Mesenteric fat pad (tissue), 1 donor: ENCODE measurements around a stretch of chr12.

DNA sequence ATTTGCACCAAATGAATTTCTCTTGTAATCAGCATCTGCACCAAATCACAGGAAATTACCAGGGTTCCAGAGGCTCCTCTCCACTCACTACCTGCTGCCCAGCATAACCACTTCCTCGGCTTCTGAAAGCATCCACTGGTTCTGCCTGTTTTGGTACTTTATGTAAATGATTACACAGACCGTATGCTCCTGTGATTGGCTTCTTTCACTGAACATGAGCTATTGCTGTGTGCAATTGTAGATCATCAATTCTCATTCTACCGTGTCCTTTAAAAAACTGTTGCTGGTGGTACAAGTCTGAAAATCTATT is 522.1 kb downstream of the TMEM132D start:
- PRO-cap = no peak

DNA sequence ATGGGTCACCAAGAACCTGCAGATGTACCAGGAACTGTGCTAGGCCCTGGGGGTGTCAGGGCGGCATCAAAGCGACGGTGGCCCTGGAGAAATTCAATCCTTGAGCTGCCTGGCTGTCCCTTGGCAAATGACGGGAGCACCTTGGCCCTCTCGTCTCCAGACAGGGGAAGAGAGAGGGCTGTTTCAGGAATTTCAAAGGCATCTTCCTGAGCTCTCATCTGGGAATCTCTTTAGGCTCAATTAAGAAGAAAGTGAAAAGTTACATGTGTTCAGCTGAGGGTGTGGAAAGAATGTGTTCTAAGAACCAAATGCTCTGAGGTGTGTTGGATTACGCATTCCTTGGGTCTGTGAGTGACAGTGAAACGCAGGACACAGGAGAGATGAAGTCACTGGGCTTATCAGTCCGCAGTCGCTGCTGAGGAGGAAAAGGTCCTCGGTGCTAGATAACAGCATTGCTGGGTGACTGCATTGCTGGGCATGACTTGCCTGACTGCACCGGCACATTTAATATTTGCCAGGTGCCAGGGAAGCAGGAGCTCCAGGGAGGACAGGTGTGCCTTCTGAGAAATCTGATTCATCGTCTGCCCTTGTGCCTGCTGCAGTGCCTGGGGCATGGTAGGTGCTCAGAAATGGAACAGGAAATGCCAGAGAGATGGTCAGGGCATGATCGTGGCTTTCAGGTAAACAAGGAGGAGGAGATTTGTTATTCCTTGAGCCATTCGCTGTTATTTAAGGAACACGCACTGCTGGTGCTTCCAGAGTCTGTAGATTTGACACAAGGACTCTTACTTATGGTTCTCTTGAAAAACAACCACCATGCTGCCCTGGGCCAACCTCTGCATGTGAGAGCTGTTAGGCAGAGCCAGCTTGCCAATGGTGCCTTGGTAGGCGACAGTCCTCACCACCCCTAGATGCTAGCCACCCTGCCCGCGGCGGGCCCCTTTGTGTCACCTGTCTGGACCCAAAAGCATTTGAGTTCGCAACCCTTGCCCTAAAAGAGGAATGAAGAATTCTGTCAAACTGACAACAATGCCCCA is 64.4 kb upstream of the FZD10 start:
- PRO-cap = no peak

- PRO-cap = no peak
Measured at GRCh38 chr12:130139957-130140549, 22.2 kb upstream of the FZD10 start.

- PRO-cap = no peak
Measured at GRCh38 chr12:130281149-130281557, 56.5 kb upstream of the PIWIL1 start.

GRCh38 chr12:130801119-130801357 is 38.0 kb downstream of the STX2 start:
- PRO-cap = no peak

DNA sequence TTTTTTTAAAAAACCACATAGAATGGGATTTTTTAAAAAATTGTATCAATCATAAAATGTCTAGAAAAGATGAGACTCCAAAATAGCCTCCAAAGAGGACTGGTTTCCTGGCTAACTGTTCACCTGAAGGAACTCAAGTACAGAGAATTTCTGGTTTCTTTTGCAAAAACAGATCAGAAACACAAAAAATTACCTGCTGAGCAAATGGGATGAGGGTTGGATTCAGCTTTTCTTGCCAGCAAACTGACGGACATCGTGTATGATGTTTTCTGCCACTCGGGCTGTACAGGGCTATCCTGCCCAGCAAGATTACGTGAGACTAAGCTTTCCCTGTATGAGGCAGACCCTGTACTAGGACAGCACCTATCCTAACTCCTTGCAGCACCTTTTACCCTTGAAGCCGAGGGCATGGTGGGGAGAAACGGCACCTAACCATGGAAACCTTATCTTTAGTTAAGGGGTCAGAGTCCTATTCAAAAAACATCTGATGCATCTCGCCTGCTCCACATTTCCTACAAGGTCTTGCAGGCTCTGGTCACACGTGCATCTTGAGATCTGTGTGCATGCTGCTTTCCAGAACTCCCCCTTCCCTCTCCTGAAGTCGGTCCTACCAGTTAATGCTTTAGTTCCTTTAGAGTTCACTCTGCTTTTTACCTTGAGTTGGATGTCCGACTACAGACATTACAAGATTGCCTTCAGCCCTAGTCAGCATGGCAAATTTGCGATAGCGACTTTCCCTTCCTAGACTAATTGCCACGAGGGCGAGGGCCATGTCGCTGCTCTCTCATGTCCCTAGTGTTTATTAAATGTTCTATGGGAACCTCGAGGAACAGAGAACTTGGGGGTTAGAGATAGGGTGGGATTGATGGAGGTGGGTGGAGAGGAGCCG is 6.4 kb downstream of the RAN start:
- PRO-cap = no peak

DNA sequence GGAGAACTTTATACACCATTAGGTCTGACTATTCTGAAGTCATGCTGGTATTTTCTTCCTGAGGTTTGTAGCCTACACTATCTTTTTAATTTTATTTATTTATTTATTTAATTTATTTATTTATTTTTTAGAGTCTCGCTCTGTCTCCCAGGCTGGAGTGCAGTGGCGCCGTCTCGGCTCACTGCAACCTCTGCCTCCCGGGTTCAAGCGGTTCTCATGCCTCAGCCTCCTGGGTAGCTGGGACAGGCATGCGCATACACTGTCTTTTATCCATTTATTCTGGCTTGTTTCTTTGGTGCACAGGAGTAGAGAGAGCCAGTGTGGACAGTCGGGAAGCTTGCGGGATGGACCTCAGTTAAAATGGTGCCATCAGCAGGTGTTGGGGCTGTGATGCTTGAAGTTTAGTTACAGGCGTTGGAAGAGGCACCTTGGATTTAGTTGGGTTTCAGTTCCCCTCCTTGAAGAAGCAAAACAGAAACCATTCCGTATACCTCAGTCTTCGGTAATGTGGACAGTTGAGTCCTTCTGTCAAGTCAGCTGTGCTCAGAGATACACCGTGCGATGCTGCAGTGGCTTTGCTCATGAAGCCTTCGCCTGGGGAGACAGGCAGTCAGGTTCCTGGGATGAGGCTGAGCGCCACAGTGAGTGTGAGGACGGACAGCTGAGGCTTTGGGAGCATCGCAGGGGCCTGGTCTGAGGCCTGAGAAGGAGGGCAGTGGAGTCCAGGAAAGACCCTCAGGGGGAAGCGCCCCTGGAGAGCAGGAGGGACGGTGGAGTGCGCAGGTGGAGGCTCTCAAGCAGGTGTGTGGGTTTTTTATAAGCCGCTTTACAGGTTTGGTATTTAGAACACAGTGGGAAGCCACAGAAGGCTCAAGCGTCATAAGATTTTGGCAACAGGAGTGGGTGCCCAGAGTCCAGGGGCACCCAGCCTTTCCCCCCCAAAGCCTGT is 7.3 kb downstream of the RAN start:
- PRO-cap = no peak

GRCh38 chr12:130922710-130923106 is 31.0 kb upstream of the ADGRD1 start:
- PRO-cap = no peak

- PRO-cap = no peak
Measured at GRCh38 chr12:131795679-131796629, 32.2 kb upstream of the MMP17 start.

GRCh38 chr12:131803926-131804278 is 24.3 kb upstream of the MMP17 start:
- PRO-cap = no peak

DNA sequence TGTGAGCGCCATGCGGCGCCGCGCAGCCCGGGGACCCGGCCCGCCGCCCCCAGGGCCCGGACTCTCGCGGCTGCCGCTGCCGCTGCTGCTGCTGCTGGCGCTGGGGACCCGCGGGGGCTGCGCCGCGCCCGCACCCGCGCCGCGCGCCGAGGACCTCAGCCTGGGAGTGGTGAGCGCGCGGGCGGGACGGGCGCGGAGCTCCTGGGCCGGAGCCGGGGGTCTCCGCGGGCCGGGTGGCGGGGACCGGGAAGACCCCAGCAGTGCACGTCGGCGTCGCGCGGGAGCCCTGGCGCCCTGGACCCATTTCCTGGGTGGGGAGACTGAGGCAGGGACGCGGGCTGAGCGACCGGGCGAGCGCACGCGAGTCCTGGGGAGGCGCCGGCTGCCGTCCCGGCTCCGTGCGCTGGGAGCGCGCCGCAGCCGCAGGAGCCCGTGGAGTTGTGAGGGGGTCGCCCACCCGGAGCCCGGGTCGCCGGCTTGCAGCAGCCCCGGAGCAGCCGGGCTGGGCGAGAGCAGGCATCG is 353 bp downstream of the MMP17 start:
- PRO-cap = no peak

DNA sequence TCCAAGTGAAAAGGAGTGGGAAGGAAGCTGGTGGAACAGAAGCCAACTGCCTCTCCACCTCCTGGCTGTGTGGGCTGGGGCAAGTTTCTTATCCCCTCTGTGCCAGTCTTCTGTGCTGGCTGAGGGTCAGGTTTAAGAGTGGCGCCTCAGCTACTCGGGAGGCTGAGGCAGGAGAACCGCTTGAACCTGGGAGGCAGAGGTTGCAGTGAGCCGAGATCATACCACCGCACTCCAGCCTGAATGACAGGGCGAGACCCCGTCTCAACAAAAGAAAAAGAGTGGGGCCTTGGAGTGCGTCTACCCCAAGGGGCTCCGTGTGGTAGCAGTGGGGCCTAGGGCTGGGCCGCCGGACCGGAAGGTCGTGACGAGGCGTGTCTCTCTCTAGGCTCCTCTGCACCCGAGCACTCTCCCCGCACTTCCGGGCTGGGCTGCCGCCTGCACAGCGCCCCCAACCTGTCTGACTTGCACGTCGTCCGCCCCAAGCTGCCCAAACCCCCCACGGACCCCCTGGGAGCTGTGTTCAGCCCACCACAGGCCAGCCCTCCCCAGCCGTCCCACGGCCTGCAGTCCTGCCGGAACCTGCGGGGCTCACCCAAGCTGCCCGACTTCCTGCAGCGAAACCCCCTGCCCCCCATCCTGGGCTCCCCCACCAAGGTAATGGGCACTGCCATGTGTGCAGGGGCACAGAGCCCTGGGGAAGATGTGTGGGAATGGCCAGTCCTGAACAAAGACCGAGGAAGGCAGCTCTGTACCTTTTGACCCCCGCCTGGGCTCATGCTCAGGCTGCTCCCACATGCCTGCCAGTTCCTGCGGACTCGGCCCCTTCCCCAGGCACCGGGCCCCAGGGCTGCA is 13.3 kb upstream of the PUS1 start:
- PRO-cap = no peak

GRCh38 chr12:131987424-131988092 is 37.8 kb downstream of the EP400 start:
- PRO-cap = no peak

DNA sequence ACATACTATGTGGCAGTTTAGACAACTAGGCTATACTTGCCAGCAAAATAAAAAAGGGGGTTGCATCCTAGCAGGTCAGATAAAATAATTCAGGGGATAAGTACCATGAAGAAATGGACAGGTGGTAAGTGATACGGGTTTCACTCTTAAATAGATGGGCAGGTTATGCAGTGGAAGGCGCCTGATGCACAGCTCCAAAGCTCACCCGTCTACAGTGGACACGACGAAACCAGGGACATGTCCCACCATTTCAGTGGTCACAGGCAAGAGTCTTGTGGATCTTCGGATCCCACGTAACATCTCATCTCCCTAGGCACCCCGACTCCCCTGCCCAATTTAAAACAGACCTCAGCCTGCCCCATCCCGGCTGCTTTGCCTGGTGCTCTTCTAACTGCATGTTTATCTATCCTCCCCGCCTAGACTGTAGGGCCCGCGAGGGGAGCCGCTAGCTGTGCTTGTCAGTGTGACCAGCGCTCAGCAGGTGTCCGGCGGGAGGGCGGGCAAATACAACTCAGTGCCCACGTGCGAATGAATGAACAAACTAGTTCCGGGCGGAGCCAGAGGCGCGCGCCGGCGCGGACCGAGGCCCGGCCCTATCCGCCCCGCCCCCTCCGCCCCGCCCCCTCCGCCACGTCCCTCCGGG is 60.4 kb downstream of the DDX51 start:
- PRO-cap = no peak

GRCh38 chr12:132134217-132134886 is 9.8 kb downstream of the DDX51 start:
- PRO-cap = no peak

GRCh38 chr12:132145958-132146915 is 2.0 kb downstream of the NOC4L start:
- PRO-cap = no peak

- PRO-cap = no peak
Measured at GRCh38 chr12:132177109-132177550, 32.9 kb downstream of the NOC4L start.

DNA sequence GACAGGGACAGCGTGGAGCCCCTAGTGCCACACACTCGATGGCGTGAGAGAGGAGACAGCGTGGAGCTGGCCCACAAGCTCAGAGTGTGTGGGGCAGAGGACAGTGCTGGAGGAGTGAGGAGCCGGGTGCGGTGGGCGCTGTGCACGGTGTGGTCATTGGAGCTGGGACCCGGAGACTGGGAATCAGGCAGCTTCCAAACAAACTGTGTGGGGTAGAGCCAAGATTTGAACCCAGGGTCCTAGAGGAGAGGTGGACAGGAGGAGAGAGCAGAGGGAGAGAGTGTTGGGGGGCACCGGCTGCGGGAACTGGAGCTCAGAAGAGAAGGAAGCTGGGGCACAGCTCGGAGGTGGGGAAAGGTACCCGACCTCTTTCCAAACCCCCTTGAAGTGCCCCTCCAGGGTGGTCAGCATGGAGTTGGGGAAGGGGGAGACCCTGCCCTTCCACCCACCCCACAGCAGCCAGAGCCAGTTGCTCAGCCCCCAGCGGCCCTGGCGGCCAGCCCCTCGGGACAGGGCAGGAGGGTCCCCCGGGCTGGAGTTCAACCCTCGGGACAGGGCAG is 91.0 kb downstream of the NOC4L start:
- PRO-cap = no peak

- PRO-cap = no peak
Measured at GRCh38 chr12:132286184-132286849, 43.1 kb downstream of the GALNT9 start.

- PRO-cap = no peak
Measured at GRCh38 chr12:132393419-132393812, 64.0 kb upstream of the GALNT9 start.